Neural cell (in vitro differentiated cells): ENCODE data around the gene RNF32.

- RAMPAGE, long total RNA, result no peak
Observed at GRCh38 chr7:155307909-155308235, 10.2 kb downstream of the INSIG1 start.

- RAMPAGE, long total RNA, result no peak
Observed at GRCh38 chr7:155308686-155309122, 11.0 kb downstream of the INSIG1 start.

- RAMPAGE, long total RNA, result no peak
Observed at GRCh38 chr7:155618565-155619605, 25.6 kb upstream of the RBM33 start.

- RAMPAGE, long total RNA, result no peak
Observed at GRCh38 chr7:155803656-155804162, 8.6 kb downstream of the SHH start.

GRCh38 chr7:155804163-155804809 lies 8.0 kb downstream of the SHH start:
- RAMPAGE, long total RNA, result no peak

DNA sequence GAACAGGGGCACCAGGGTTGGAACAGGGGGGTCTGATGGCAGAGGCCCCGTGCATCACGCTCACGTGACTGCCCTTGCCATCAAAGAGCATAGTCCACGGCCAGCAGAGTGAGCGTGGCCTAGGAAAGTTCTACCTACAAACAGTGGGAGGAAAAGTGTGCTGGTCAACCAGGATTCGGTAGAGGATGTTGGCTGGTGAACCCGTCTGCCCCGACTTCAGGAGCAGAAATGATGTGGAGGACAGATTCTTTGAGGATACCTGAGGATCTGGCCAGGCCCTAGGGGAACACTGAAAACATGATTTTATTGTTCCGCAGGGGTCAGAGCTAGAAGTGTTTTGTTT lies 138.7 kb upstream of the SHH start:
- RAMPAGE, long total RNA, result no peak

DNA sequence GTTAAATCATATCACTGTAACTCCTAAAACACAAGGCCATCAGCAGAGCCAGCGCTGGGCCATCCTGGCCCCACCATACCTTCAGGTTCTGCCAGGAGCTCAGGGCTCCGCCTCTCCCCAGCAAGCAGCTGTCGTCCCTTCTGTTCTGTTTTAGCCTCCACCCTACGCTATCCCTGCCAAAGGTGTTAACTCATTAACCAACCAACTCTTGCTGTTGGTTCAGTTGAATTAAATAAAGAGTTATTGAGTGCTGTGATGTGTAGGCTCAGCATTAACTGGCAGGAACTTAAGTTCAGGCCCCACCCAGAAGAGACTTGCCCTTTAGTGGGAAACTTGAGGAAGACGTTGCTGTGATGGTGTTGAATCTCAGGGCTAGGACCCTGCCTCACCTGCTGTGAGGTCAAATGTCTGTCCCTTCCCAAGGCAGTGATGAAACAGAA lies 73.3 kb upstream of the RNF32 start:
- RAMPAGE, long total RNA, result no peak

- RAMPAGE, long total RNA, result no peak
Observed at GRCh38 chr7:156614359-156615433, 25.9 kb upstream of the RNF32 start.

GRCh38 chr7:156640638-156641538 lies at the start of gene RNF32:
Gene RNF32, plus strand, starts transcription at chr7:156640774.
- RAMPAGE, long total RNA, result start-site peak on the plus strand at chr7:156640662-156640771, 109 and 57 reads in 2 replicates

DNA sequence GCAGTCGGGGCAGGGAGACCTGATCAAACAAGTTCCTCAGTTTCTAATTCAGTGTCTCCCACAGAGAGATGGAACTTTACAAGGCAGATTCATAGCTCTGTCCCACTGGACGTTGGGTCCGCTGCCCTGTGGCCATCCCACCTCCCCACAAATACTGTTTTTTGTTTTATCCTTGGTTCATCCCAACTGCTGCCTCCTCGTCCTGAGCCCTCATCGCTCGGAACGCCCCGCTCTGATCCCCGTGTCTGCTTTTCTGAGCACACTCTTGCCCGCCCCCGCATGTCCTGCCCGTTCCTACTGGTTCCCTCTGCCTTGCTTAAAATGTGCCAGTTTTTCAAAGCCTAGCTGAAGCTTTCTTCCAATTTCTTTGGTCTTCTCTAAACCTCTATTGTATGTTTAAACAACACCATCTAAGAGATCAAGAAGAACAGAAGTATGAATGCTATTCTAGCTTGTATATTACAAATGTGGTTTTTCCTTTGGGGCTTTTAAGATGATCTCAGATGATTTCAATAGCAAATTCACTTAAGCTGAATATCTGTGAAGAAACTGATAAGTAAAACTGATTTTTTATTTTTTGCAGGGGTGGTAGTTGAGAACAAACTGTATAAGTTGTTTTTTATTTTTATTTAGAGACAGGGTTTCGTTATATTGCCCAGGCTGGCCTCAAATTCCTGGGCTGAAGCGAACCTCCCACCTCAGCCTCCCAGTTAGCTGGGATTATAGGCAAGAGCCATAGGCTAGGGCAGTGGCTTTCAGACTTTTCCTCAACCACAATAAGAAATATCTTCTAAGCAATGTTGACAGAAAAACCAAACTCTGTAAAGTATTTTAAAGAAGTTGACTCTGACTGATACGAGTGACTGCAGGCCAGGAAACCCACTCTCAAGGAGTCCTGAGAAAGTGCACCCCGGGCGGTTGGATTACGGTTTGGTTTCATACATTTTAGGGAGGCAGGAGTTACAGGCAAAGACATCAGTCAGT lies 19.6 kb downstream of the RNF32 start:
- RAMPAGE, long total RNA, result no peak

- RAMPAGE, long total RNA, result no peak
Observed at GRCh38 chr7:157000033-157000406, 10.4 kb downstream of the MNX1 start.

DNA sequence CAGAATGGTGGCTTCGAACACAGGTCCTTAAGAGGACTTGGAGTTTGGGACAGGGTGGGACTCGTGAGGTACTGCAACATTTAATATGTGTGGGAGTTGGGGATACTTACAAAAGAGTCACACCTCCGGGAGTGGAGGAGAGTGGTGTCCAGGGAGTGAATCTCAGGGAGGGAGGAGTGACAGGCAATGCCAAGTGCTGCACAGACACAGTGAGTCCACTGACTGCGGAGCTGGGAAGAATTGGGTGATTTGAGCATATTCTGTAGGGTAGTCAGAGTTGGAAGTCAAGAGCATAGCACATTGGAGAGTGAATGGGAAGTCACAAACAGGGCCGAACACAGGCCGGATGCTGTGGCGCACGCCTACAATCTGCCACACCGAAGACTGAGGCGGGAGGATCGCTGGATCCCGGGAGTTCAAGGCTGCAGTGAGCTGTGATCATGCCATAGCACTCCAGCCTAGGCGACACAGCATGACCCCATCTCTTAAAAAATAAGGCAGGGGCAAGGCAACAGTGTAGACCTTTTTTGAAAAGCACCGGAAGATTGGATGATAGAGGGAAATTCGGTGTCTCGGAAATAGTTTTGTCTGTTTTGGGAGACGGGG lies 5.2 kb downstream of the UBE3C start:
- RAMPAGE, long total RNA, result no peak

DNA sequence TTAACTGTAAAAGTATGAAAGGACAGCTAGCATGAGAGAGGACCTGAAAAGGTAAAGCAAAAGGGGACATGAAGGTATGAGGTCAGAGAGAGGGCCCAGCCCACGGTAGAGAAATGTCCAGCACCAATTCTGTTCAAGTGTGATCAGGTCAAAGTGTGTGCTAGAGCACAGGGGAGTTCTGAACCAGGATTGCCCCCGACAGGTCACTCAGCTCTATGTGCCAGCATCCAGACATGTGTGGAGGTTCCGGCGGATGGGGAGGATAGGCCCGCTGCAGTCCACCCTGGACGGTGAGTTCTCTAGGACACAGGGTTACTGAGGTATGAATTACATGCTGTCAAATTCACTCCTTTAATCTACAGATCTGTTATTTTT lies 81.7 kb downstream of the UBE3C start:
- RAMPAGE, long total RNA, result no peak

DNA sequence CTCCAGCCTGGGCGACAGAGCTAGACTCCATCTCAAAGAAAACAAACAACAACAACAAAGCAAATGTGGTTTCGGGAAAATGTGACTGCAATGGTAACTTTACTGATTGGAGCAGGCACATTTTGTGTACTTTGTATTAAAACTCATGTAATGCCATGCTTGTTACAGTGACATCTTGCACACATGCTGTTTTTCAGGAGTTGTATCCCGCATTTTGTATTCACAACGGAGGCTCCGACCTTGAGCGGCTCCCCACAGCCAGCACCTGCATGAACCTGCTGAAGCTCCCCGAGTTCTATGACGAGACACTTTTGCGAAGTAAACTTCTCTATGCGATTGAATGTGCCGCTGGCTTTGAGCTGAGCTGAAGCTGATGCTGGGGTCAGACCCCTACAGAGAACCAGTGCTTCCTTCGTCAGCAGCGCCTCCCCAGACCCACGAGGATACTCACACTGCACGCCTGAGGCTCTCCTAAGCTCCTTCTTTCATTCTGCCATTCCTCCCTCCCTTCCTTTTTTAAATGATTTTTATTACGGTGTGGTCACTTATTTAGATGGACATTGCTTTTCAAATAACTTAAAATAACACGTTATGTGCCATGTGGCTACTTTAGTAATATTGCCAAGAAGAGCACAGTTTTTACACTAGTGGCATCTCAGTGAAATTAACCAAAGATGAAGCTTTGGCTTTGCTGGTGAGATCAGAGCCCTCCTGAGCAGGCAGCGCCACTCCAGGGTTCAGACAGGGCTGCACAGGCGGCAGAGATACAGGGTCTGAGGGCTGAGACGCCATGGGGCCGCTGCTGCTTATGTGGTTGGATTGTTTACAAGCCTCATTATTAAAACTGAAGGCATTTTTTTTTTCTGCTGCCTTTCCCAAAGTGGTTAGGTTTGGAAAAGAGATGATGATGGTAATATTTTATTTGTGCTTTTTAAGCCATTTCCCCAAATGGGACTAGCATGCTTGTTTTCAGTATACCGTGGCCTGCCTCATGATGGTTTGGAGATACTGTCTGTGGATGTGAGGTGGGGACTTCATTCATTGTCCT lies 69.1 kb upstream of the DNAJB6 start:
- RAMPAGE, long total RNA, result no peak

GRCh38 chr7:157268436-157269082 lies 68.2 kb upstream of the DNAJB6 start:
- RAMPAGE, long total RNA, result no peak

- RAMPAGE, long total RNA, result no peak
Observed at GRCh38 chr7:157319590-157319985, 17.2 kb upstream of the DNAJB6 start.

DNA sequence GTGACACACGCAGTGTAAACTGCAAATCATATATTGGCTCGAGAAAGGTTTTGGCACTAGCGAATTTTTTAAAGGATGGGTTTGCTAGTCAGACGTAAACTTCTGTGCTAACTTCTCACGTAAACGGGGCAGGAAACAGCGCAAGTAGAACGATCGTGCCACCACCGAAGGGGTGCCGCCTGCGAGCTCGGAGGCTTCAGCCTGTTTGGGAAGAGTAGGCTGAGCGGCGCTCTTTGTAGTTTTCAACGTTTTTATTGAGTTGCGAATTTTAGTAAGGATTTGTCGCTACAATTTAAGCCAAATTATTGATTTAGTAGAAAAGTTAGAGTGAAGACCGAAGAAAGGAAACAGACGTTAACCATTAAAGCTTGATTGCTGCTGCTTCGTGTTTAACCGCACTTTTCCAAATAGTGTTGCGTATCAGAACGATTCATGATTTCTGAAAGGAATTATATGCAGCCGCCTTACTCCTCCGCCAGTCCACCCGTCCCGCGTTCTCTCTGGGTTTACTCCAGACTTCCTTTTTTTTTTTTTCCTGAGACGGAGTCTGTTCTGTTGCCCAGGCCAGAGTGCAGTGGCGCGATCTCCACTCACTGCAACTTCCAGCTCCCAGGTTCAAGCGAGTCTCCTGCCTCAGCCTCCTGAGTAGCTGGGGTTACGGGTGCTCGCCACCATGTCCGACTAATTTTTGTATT lies 1.2 kb downstream of the DNAJB6 start:
- RAMPAGE, long total RNA, result no peak

DNA sequence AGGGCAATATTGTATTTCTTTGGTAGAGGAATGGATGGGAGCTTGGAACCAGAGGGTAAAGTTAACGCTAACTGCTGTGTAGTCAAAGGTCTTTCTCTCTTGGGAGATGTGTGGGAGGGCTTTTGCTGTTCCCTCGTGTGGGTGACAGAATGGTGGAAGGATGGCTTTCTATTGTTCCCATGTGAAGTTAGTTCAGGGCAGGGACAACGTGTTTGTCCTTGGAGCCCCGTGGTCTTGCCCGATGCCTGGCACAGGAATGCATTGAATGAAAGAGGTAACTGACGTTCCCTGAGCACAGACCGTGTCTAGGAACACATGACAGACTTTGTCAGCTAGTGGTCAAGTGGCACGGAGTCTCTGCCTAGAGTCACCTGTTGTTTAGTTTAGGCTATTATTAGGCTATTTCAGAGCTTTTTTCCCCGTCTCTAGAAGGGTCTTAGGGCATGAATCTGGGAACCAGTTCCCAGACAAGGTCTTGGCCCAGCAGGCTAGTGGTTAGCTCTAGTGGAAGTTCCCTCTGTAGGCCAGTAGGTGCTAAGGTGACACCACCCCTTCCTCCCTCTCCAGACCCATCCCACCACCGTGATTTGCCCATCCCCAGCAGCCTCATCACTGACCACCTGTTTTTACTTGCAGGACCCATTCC lies 21.2 kb downstream of the DNAJB6 start:
- RAMPAGE, long total RNA, result no peak

DNA sequence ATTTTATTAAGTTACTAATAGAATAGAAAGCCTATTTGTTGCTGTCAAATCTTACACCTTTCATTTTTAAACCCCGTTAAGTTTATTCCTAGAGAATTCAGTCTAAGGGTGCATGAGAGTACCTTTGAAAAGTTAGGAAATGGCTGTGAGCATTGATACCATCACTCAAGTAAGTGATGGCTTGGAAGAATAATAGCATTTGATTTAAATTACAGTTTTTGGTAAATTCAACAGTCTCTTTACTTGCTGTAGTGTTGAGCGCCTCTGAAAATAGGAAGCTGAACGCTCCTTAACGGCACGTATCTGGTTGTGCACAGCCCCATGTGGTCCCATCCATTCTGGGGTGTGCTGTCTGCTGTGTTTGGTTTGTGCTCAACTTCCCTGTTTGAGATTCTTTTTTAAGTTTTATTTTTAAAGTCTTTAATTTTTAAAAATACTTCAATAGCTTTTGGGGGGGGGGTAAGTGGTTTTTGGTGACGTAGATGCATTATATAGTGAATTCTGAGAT lies 51.4 kb downstream of the DNAJB6 start:
- RAMPAGE, long total RNA, result no peak

DNA sequence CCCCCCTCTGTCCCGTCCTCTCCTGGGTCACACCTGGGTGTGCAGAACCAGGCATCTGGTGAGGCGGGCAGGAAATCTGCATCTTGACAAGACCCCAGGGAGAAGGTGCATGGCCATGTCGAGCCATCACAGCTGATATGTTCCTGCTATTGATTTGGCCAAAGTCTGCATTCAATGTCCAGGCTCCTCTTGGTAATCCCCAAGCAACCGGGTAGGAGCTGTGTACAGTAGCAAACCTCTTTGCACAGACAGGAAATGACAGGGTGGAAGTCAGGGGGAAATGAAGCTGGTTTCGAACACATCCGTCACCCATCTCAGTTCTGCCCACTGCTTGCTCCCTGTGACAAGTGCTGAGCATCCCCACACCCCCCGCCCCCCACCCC lies 554.2 kb downstream of the DNAJB6 start:
- RAMPAGE, long total RNA, result no peak